Measurements from ENCODE around the gene PPFIBP1.

DNA sequence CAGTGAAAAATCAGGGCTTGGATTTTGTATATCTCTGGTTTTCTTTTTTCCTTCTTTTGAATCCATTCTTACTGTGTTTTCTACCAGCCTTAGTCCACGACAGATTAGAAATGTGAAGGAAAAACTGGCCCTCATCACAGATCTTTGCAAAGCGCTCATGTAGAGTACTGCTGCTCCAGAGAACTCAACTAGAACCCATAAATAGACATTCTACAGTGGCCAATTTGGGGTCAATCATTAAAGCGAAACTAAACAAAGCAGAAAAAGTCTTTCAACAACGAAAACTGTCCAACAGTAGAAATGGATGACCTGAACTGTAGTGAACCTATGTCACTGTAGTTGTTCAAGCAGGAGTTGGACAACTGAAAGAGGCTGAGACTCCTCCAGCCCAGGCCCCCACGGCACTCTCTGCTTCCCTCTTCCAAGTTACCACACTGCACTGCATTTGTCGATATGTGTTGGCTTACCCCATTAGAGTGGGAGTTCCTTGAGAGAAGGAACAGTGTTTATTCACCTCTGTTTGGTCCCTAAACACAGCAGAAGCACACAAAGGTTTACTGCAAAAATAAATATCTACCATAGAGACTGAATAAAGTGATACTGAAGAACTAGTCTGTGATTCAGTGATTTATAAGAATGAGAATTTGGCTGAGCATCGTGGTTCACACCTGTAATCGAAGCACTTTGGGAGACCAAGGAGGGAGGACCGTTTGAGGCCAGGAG lies 472.5 kb downstream of the BCAT1 start:
- RRBS, 2 experiments, result no CpG with 5 or more reads among the region's 9 CpGs

DNA sequence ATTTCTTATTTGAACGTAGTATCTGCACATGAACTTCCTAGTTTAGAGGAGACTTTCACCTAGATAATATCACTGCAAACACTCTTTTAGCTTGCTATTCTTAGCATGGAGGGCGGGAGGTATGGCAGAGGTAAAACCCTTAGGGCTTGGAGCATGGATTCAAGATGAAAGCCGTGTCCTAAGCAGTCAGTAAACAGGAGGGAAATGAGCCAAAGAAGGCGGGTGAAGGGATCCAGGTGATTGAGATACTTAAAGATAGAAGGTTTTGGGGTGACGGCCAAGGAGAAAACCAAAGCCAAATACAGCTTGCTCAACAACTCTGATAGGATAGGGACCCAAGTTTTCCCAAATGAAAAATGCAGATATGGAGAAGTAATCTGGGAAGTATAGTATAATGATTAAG lies 3.5 kb downstream of the IRAG2 start:
- RRBS, 2 experiments, result no CpG with 5 or more reads among the region's 5 CpGs

GRCh38 chr12:25233553-25234134 lies 17.1 kb downstream of the KRAS start:
- RRBS, 2 experiments, result no CpG with 5 or more reads among the region's 5 CpGs

GRCh38 chr12:25382201-25383044 lies 131.7 kb upstream of the KRAS start:
- RRBS, 2 experiments, result no CpG with 5 or more reads among the region's 8 CpGs

- RRBS, 2 experiments, result no CpG with 5 or more reads among the region's 6 CpGs
These were observed 51.1 kb downstream of the RASSF8 start for GRCh38 chr12:26009270-26010365.

DNA sequence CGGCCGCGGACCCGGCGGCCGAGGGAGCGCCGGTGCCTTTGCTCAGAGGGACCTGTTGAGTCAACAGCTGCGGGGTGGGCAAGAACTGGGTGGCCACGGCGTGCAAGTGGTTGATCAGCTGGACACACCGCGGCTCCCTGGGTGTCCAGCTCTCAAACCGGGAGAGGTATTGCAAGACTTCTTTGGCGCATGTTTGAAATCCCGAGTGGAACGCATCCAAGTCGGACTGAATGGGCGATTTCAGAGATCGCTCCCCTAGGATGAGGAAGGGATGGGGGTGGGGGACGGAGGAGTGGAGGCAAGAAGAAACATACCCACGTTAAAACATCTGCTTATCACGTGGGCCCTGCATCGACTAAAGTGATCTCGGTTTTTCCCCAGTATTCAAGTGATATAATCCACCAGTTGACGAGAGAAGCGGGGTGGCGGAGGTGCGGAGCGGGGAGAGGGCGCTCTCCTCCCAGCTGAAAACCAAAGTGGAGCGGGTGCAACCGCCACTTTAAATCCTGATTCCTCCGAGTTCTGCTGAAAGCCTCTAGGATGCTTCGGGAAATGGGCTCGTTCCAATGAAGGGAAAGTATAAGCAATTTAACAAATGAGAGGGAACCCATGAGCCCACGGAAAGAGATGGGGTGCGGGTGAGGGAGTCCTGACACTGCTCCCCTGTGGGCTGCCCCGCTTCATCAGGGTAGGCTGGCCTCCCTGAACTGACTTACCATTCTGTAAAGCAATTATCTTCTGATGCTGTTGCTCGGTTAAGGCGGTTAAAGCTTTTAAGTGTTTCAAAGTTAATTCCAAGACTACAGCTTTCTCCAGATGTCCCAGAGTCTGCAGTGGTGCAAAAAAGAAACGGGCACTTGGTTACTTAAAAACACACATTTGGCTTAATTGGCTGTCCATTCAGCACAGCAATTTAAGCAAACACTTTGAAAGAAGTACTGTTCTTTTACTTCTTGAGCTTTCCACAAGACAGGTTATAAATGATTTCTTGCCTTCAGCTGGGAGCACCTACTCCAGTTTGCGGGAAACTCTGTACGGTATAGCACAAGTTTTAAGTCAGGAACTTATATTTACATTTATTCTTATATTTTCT lies 1.6 kb downstream of the BHLHE41 start:
- RRBS, 2 experiments, result 14% methylated on average over 4 of the region's 44 CpGs; no CpG with 5 or more reads in 1 of the 2 experiments

DNA sequence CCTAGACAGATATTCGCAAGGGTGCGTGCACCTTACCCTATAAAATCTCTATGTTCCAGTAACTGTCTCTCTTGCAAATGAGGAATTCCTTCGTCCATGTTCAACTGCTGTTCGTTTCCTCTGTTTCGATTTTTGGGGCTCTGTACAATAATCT lies 278 bp downstream of the BHLHE41 start:
- RRBS, 2 experiments, result no CpG with 5 or more reads among the region's 5 CpGs

DNA sequence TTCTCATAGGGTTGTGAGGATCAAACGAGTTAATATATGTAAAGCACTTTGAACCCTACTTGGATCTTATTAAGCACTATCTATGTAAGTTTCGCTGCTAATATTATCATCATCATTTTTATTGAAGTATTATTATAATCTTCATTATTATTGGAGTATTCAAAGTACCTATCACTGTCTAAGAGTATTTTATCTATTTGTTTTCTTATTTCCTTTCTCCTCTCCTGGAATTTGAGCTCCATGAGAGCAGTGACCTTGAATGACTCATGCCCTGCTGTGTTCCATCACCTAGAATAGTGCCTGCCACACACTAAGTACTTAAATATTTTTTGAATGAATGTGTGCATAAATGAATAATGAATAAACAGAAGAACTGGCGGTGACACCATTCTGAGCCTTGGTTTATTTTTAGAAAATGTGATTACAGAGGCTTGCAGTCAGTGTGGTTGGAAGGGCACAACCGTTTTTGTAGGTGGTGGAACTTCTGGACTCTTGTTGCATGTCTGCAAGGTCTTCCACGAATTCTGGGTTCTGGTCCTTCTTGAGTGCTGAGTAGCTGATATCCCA lies 28.5 kb upstream of the BHLHE41 start:
- RRBS, 2 experiments, result no CpG with 5 or more reads among the region's 5 CpGs

DNA sequence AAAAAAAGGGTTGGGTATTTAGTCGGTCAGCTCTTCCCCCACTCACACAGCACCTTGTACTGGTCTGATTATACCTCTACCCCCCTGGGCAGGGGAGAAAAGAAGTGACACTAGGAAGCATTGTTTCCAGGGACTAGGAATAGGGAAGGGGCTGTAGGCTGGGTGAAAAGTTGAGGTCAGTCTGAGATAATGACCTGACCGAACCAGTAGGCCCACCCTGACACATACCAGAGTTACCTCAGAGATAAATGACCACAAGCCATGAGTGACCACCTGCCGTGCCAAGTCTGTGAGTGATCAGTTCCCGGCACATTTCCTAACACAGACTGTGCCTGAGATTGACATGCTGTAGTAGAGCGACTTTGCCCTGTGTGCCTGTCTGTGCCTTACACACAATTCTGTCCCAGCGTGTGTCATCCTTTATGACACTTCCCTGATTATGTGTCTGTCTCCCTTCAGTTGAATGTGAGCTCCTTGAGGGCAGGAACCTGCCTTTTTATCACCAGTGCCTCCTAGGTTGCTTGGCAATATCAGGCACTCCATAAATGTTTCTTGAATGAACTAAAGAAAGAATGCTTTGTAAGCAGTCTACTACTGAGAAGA lies 9.8 kb upstream of the SSPN start:
- RRBS, 2 experiments, result no CpG with 5 or more reads among the region's 6 CpGs

DNA sequence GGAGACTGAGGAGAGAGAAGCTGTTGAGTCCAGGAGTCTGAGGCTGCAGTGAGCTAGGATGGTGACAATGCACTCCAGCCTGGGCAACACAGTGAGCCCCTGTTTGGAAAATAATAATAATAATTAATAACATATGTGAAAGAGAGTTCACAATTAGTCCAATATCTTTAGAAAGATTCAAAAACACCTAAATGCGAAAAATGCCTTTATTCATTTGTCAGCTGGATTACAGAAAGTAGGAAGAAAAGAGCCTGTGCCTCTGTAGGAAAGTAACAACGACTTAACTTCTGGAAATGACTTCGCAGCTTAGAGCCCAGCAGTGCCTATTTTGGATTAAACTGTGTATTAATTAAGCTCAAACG lies 508 bp upstream of the SSPN start:
- RRBS, 2 experiments, result no CpG with 5 or more reads among the region's 4 CpGs

- RRBS, 2 experiments, result no CpG with 5 or more reads among the region's 13 CpGs
These were observed 76.5 kb downstream of the SSPN start for GRCh38 chr12:26271732-26272375.

DNA sequence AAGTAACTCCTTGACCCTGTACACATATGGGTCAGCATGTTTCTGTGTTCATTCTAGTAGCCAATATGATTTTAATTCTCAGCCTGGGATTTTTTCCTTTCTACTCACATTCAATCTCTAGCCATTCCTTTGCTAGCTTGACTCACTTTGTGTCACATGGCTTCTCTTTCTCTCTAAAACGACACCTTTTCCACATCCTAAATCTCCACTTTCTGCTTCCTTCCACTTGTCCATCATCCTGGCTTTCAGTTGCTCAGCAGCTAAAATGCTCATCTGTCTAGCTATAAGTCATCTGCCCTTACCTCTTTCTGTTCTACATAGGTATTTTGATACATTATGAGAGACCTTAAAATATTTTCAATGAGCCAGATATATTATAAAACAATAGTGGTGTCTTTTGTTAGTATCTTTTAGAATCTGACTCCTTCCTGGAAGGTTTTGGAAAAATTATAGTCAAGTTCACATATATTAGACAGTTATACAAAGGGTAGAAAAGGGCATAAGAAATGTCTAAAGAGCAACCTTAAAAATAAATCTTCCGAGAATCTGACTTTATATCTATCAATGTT lies 278.3 kb downstream of the SSPN start:
- RRBS, 2 experiments, result no CpG with 5 or more reads among the region's 2 CpGs

DNA sequence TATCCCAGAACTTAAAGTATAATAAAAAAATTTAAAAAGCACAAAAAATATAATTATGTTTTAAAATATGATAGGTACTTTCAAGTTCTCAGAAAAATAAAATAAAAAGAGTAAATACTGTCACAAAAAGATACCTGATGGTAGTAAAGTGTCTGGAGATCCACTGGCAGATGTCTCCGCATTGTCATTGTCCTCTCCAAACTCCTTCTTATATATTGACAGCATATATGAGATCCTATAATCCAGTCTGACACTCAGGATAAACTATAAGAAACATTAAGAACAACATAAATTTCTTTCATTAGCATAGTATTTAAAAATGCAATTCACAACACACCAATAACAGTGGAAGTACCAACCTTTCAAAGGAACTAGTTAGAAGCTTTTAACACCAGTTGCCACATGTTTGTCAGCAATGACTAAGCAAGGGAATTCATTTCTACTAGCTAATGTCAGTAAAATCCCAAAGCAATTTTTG lies 205.1 kb downstream of the ITPR2 start:
- RRBS, 2 experiments, result no CpG with 5 or more reads among the region's 1 CpG

DNA sequence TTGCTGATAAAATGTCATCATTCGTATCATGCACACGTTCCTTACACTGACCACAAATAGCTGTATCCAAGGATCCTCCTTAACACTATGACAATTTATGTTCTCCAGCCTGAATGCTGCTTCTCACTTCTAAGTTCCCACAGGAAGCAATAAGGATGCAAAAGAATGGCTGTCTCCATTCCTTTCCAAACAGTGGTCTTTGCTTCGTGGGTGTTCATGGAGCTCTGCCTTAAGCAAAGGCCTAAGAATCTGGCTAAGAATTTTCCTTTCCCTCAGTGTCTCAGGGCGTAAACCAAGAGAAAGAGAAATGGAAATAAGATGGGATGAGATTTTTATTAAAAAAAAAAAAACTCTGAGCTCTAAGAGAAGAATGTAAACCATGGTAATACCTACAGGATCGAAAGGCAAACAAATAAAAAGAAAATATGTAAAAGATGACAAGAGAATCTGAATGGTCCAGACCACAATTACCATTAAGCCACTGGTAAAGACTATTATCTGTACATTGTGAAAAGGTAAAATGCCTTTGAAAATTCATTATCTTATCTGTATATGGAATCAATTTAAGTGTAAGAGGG lies 200.1 kb downstream of the ITPR2 start:
- RRBS, 2 experiments, result no CpG with 5 or more reads among the region's 5 CpGs

- RRBS, 2 experiments, result no CpG with 5 or more reads among the region's 3 CpGs
These were observed 107.4 kb downstream of the ITPR2 start for GRCh38 chr12:26725424-26726080.

DNA sequence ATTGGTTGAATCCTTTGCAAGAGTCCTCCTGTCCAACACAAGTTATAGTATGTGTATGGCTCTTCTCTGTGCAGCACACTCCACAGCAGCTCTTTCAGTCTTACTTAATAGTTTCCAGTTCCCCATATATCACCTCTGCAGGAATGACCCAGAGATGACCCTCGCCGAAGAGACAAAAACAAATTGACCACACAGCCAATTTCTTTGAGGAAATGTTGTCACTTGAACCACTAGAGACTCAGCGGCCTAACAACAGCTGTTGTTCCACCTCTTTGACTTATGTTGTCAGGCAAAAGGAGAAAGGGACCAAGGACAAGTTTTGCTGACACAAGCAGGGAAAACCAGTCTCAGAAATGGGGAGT lies 41.5 kb upstream of the ITPR2 start:
- RRBS, 2 experiments, result no CpG with 5 or more reads among the region's 3 CpGs

- RRBS, 2 experiments, result no CpG with 5 or more reads among the region's 6 CpGs
These were observed 51.9 kb upstream of the STK38L start for GRCh38 chr12:27191993-27192739.

- RRBS, 2 experiments, result no CpG with 5 or more reads among the region's 2 CpGs
These were observed 30.8 kb upstream of the STK38L start for GRCh38 chr12:27213311-27213756.

DNA sequence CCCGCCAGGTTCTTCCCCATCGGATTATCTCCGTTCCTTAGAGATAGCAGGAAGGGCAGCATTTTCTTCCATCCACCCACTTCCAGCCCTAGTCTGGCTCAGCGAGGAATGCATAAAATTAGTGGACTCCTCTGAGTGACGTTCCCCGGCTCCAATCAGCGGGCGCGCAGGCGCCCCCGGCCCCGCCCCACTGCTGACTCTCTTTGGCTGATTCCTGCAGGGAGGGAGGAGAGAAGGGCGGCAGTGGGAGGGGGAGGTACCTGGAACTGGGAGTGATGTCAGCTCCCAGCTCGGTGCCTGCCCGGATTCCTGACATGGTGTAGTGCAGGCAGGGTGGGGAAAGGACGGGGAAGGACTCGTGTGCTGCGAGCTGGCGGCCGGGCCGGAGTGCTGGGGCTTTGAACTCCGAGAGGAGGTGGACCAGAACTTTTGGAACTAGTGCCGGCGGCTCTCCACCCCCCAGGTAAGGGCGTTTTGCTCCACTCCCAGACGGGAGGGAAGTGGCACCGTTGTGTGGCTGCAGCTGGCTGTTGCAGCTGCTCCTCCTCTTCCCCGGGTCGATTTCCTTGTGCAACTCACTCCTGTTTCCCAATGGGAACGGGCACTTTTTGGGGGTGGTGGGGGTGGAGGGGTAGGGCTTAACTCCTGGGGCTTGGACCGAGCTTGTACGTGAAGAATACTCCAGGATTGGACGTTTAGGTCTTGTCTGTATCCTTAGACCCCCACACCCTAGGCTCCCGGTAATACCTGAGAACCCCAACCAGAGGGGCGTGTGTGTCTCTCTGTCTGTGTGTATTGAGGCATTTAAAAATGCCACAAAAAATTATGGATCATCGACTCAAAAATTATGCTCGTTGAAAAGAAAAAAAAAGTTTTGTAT lies at the start of gene PPFIBP1:
TSS of gene PPFIBP1 (plus strand) at position 304 of the 880 bp plus-strand sequence.
- RRBS, 2 experiments, result 2 to 5% methylated on average over 9 to 12 of the region's 37 CpGs

DNA sequence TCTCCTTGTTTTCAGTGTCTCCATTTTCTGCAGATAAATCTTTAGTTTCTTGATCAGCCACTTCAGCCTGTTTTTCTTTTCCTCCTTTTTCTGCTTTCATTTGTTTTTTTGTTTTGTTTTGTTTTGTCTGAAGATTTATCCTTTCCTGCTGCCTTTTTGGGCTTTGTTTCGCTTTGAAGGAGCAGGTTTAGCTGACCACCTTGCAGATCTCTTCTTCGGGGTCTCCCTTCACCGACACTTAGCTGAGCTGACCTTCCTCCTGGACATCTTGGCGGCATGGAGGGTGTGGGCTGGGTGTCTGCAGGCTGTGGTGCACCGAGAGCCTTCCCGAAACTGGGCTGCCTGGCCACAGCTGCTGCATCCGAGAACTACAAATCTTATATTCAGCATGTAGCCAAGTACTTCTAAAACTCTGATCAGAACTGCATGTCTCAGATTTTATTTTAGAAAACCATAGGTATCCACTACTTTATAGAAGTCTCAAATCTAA lies 84.8 kb downstream of the PPFIBP1 start:
- RRBS, 2 experiments, result no CpG with 5 or more reads among the region's 7 CpGs